Neural cell (in vitro differentiated cells): ENCODE measurements around the genes SLC16A4, PIFO and WDR77.

GRCh38 chr1:109791977-109792611 is 28.4 kb upstream of the EPS8L3 start:
- RAMPAGE, long total RNA, result no peak

DNA sequence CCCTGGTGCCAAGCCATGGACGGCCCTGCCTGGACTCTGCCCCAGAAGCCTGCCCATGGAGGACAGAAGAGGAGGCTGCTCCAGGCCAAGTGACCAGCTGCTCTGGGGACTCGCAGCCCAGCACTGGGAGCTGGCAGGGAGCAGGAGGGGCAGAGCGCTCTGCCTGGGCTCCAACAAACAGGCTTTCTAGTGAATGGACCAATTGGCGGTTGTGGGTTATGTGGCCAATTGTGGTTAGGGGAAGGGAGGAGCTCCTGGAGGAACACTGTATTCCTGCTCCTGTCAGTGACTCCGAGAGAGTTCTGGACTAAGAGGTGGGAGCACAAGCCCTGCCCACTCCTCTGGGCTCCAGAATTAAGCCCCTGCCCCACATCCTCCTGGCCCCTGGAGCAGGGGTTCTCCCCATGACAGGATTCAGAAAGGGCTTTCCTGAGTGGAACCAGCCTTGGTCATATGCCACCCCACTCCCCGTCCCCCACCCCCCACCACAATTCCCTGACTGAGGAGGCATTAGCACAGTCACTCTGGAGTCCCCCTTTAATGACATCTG is 6.1 kb upstream of the CSF1 start:
- RAMPAGE, long total RNA, result no peak

GRCh38 chr1:110003694-110004952 is 19.6 kb downstream of the AHCYL1 start:
- RAMPAGE, long total RNA, result no peak

DNA sequence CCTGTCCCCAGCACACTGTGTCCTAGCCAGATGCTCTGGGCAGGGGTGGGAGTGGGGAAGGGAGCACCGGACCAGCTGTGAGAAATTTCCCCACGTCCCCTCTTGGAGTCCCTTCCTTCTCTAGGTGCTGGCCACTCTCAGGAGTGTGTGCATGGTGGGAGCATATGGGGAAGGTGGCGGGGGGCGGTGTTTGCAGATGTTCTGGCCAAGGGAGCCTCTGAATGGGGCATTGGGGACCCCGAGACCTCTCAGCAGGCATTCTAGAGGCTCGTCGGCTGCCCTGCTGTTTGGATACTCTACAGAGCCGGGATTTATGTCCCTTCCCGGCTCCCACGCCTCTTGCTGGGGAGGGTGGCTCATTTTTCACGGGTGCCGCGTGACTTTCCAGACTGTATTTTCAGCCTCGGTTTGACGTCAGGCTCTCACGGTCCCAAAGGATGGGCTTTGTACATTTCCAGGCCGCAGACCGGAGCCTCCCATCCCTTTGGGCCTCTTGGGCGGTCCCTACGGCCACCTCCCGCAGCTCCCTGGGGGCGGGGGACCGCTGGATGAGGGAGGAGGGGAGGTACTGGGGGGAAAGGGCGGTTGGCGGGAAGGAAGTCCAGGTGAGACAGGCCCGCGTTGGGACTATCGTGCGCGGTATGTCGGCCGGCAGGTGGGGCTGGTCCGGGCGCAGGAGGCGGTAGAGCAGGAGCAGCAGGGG is 17.7 kb downstream of the UBL4B start:
- RAMPAGE, long total RNA, result no peak

- RAMPAGE, long total RNA, result start-site peak on the plus strand at chr1:110137137-110137187, 13 and 8 reads in 2 replicates
Measured at GRCh38 chr1:110136772-110137655, 13.3 kb upstream of the SLC6A17 start.

DNA sequence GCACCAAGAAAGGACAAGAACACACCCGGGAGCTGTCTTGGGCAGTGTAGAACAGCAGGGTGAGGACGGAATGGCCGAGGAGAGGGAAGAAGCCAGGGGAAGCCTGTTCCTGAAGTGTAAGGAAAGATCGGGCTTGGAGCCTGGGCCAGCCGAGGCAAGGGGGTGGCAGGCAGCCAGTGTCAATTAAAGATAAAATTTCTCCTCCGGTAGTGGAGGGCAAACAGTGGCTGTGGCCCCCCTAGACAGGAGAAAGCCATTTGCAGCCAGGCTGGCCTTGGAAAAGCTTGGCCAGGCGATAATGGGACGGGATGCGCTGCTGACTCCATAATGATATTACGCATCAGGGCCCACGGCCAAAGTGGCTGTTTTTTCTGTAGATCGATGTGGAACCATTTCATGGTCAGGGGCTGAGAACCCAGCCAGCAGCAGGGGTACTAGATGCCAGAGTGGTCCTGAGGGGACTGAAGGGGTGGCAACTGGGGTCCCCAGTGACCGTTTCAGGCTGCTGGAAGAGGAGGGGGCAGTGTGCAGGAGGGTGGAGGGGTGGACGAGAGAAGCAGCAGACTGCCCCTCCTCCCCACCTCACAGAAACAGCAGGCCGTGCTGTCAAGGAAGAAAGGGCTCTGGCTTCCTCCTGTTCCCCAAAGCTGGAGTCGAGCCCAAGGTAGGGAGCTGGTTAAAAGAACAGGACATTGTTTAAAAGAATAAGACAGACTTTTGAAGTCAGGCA is 25.1 kb downstream of the KCNC4 start:
- RAMPAGE, long total RNA, result no peak

DNA sequence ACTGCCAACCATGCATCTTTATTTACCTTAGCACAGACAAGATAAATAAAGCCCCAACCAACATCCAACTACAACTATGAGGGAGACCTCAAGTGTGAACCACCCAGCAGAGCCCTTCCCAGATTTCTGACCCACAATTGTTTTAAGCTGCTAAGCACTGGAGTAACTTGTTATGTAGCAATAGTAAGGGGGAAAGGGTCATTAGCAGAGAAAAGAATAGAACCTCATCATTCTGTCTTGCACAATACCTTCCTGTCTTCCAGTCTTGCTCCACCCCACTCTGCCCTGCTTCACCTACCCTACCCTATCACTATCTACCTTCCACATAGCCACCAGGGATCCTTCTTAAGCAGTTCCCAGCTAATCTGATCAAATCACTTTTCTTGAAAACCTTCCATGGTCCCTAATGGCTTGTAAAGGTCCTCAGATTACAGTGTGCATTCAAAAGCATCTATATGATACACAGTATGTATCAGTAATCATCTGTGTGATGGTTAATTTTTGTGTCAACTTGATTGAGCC is 19.7 kb upstream of the RBM15 start:
- RAMPAGE, long total RNA, result no peak

DNA sequence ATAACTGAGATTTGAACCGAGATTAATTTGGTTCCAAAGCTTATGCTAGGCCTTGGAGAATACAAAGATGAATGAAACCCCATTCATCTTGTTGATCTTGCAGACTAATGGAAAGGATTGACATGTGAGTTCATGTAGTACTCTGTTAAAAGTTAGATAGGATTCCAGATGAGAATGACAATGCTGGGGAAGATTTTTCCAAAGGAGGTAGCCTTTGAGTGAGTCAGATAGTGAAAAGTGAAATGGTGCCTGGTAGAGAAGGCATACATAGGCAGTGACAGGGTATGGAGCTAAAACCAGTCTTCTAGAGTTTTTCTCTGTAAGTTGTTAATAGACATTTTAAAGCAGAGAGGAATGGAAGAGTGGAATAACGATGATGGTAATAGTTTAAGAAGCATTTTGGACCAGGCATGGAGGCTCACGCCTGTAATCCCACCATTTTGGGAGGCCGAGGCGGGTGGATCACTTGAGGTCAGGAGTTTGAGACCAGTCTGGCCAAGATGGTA is 22.8 kb downstream of the RBM15 start:
- RAMPAGE, long total RNA, result no peak

- RAMPAGE, long total RNA, result no peak
Measured at GRCh38 chr1:110371649-110372260, 19.1 kb downstream of the SLC16A4 start.

DNA sequence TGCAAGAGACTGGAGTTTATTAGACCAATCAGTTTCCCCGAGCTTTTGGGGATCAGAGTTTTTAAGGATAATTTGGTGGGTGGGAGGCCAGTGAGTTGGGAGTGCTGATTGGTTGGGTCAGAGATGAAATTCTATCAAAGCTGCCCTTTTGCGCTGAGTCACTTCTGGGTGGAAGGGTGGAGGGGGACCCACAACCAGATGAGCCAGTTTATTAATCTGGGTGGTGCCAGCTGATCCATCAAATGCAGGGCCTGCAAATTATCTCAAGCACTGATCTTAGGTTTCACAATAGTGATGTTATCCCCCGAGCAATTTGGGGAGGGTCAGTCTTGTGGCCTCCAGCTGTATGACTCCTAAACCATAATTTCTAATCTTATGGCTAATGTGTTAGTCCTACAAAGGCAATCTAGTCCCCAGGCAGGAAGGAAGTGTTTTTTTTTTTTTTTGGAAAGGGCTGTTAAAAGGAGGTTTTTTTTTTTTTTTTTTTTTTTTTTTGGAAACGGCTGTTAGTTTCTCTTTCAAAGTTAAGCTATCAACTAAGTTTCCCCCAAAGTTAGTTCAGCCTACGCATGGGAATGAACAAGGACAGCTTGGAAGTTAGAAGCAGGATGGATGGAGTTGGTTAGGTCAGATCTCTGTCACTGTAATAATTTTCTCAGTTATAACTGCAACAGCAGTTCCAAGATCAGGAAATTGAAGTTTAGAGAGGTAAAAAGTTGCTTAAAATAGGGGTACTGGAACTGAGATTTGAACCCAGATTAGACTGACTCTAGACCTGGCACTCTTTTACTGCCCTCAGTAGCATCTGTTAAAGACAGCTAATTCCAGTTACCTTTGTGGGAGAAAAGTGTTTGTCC is 7.3 kb downstream of the SLC16A4 start:
- RAMPAGE, long total RNA, result no peak

- RAMPAGE, long total RNA, result no peak
Measured at GRCh38 chr1:110389858-110390583, 805 bp downstream of the SLC16A4 start.

- RAMPAGE, long total RNA, result no peak
Measured at GRCh38 chr1:110390584-110391642, at the start of gene SLC16A4. Gene SLC16A4 (minus strand): TSS chr1:110391026.

DNA sequence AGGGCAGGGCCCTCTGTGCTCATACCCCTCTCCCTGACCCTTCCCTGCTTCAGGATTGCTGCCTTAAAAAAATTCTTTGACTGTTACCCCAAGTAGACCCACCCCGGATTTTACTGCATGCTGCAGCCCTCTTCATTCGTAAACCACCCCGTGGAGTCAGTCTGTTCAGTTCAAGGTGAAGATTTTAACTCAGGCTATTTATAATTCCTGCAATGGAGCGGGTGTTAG is 15.9 kb downstream of the PROK1 start:
- RAMPAGE, long total RNA, result no peak

DNA sequence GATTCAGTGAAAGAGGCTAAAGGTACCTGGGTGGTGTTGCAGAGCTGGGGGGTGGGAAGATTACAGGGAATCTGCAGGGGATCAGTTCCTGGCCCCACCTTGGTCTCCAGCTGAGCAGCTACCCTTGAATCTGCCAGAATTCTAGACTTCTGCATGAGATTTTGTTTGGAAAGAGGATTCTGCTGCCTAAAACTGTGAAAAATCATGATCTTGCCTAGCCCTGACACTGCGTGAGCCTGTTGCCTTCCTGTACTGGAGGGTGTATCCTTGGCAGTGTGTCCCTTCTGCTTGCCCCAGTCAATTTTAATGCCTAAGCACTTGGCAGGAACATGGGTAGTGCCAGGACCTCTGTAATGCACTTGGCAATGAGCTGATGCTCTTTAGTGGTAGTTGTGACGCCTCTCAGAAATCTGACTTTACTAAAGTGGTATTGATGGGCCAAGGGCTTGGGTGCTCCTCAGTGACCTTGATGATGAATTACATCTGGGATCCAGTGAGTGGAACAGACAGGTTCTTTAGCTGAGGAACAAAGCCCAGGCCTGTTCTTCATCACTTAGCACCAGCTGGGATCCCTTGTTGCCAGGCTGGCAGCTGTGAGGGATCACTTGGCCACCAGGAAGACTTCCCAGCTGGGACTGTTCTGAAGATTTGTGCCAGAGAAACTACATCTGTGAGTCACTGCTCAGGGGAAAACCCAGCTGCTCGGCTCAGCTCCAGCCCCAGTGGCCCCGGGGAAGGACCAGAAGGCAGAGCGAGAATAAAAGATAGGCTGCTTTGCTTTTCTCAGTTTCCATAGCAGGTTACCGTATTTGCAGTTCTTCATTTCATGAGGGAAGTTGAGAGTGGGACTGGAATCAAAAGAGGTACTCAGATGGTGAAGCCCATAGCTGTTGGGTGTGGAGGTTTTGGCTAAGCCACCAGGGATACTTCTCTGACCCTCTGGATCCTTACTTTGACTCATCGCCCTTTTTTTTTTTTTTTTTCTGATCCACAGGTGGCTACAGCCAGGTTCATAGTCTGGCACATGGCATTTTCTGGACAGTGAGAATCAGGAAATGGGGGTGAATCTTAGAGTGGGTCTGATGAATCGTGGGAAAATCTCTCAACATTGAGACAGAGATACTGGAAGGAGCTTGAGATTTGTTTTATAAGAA is 28.5 kb upstream of the KCNA2 start:
- RAMPAGE, long total RNA, result no peak

- RAMPAGE, long total RNA, result no peak
Measured at GRCh38 chr1:110671807-110672594, 2.7 kb downstream of the KCNA3 start.

GRCh38 chr1:110887942-110888518 is 15.1 kb downstream of the CD53 start:
- RAMPAGE, long total RNA, result no peak

DNA sequence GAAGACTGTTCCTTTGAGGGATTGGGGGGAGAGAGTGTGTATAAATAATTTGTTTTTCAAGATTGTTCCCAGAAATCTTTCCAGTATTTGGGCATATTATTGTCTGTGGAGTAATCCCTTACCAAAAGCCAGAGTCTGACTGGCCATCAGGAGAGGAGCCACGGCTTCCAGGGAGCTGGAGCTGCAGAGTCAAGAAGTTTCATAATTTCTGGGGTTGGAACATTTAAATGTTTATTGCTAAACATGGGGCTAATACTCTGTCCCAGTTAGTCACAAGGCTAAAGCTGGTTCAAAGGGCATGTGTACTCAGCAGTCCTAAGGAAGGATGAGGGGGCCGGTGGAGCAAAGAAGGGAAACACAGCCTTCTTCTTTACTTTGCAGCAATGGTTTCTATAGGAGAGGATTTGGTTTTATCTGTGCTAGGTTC is 9.5 kb downstream of the DENND2D start:
- RAMPAGE, long total RNA, result no peak

- RAMPAGE, long total RNA, result no peak
Measured at GRCh38 chr1:111202381-111203362, 2.2 kb upstream of the DENND2D start.

GRCh38 chr1:111345837-111346953 is at the start of gene PIFO:
Gene PIFO (plus strand): TSS chr1:111346622.
- RAMPAGE, long total RNA, result start-site peak on the plus strand at chr1:111346602-111346650, 14 and 12 reads in 2 replicates

DNA sequence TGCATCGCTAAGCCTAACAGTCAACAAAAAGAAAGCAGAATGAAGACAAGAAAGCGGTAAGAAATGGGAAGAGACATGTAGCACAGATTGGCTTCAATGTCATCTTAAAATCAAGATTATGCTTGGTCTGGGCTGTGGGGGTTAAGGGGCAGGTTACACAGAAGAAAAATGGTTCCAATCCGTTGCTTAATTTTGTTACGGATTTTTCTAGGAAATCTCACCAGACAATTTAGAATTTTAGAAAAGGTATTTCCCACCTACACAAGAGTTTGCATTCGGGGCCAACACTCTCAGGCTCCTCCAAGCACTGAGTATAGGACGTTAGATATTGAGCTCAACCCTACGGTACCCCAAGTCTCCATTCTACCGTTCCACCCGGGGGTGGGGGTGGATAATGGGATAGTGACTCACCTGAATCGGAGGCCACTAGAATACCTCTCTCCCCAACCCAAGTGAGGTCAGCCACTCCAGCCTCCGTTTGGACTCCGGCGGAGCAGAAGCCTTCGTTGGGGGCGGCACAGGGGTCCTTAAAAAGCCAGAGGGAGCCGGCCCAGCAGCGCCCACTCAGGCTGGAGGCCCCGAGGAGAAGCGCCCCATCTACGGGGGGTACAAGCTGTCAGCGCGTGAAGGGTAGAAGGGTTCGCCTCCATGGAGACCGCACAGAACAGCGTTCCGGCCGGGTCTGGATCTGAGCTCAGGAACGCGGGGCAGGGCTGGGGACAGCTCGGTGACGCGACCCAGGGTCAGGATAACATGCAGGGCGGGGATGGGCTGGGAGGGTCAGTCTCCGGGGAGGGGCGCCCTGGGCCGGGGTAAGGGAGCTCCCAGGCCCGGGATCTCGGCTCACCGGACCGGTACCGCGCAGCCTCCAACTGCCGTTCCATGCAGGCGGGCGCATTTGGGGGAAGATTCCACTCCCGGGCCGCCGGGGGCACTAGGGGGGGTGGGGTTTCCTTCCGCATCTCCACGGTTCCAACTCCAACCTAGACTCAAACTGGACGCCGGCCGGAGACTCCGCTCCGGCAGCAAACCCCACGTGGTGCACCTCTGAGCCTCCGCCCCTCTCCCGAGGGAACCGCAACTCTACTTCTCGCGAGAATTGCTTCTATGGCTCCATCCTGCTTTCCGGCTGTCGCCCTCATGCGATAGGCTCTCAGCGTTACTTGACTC is at the start of gene WDR77:
Gene WDR77 (minus strand): TSS at position 1,049 of the 1,170 bp plus-strand sequence.
- RAMPAGE, long total RNA, result no peak